Neural progenitor cell (in vitro differentiated cells): ENCODE data around the gene TDRD5.

GRCh38 chr1:178034739-178035128 is 59.2 kb upstream of the RASAL2 start:
- RAMPAGE, long total RNA: no peak

DNA sequence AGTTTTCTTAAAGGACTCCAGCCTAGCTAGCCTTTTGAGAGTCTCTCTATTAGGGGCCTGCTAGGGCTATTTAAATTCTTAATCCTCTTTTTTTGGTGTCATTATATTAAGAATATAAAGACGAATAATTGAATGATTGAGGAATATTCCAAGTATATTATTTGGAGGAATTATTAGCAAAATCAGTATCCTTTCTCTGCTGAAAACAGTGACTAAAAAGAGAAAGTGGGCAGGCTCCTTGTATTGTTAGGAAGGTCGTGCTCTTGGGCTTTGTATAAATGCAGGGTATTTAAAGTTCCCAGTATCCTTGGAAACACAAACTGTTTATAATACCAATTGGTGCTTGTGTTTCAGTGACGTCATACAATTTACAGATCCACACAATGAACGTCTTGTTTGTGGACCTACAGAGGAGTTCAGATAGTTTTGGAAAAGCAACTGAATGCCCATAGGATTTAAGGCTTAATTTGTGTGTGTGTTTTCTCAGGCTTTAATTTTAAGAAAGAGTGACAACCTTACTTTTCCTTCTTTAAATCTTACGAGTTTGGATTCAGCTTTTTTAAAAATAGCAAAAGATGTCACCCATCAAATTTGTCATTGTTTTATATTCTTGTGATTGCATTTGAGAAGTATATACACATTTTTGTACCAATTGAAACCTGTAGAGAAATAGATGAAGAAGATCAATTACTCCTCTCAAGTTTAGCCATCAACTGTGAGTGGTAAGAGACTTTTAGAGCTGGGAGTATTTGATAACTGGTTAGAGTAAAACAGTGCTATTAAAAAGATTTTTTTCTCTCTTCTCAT is 168.3 kb downstream of the RASAL2 start:
- RAMPAGE, long total RNA: no peak

DNA sequence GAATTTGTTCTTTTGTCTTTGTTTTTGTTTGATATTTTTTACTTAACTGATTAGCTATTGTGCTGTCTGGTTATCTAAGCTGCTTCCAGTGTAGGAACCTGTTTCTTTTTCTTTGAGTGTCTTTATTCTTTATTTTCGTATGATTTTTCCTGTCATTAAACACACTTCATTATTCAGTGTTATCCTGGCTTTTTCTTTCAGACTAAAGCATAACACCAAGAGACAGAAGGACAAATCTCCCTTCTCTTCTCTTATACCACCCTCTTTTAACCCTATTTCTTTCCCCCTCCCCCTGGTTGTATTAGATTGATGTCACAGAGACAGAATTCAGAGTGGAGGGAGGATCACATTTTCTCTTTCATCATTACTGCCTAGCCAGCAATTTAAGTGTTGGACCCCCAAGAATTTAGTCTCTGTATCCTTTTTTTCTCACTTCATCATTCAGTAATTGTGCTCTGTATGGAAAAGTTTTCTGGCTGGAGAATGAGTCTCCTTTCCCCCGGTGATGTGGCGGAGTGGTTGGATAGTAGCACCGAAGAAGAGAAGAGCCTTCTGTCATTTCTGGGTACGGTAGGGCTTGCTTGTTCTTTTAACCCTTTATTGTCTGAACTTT is 124.9 kb downstream of the CLEC20A start:
- RAMPAGE, long total RNA: no peak

DNA sequence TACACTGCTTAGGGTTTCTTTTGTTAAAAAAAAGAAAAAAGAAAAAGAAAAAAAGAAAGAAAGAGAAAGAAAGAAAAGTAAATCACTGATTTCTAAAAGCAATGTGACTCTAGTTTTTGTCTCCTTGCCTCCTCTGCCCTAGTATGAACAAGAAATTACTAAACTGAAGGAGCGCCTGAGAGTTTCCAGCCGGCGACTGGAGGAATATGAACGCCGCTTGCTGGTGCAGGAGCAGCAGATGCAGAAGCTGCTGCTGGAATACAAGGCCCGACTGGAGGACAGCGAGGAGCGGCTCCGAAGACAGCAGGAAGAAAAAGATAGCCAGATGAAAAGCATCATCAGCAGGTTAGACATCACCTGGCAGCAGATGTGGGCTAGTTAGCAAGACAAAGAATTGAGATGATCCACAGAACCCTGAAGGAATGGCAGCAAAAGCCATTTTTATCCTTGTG is 31.0 kb downstream of the CLEC20A start:
- RAMPAGE, long total RNA: no peak

- RAMPAGE, long total RNA: no peak
These were observed 786 bp downstream of the TEX35 start for GRCh38 chr1:178513720-178514069.

- RAMPAGE, long total RNA: no peak
These were observed 96.0 kb downstream of the TEX35 start for GRCh38 chr1:178608835-178609388.

DNA sequence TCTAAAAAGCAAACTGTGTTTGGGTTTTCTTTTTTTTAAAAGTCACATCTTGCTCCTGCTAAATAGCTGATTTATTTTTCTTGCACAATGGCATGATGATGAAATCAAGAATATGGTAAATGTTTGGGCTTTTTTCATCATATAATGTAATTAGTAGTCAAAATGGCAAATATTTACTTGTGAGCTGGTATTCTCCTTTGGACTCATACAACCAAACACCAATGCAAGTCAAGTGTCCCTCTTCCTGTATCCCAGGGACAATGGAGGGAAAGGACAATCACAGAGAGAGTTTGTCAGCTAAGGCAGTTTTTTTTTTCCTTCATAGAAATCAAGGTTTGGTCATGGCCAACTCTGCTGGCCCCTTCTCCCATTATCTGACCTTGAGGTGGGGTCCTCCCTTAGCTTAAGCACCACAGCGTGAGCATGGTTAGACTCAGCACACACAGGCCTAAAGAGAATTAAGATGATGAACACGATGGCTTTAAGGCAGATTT is 94.6 kb upstream of the RALGPS2 start:
- RAMPAGE, long total RNA: no peak

DNA sequence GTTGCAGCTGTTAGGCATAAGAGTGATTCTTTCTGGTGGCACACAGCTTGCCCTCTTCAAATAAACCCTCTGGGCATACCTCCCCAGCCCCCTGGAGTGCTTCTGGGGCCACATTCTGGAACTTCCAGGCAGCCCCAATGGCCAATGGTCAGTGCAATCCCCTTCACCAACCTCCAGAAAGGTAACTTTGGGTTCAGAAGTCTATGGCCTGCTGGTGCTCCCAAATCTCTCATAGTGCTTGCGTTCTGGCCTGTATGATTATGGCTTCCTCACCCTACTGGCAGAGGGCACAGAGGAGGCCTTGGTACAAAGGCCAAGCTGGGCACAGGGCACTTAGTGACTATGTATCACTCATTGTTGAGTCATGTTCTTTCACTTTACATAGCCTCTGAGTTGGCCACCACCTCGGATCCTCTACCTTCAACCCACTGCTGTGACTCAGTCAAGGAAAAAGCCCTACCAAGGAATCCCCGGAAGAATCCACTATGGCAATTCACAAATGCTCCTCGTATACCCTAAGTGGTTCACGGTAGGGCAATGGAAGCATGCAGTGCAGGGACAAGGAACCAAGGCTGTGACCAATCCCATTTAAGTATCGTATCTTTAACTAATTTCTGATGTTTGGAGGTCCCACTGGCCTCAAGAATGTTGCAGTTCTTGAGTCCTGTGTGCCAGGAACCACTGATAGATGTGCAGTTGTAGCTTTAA is 71.9 kb upstream of the RALGPS2 start:
- RAMPAGE, long total RNA: no peak

DNA sequence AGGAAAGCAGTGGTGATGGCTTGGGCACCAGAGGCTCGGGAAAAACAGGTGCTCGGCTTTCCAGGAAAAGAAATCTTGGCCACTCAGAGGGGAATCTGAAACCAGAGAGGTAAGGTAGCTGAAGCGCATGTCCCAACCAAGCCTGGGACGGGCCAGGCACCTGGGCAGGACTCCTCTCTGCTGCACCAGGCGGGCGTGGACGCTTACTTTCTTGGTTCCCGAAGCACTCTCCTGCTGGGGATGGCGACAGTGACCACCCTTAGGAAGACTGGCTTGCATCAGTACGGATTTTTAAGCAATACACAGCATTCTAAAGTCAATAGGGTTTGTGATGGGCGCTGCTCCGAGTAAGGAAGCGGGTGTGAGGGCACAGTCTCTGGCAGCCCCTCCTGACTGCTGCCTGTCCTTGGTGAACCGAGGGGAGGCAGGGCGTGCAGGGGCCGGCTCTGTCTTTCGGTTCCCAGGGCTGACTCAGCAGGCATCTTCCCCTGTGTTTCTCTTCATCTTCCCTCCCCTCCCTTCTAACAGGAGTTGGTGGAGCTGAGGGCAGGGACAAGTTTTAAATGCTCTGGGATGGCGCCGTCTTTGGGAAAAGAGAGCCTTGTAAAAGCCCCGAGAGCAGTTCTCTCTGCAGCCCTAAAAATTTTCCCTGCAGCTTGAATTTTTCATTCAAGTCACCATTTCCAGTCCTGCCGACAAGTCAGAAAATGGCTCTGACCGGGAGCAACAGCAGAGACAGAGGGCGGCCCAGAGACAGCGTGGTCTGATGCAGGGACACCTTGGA is 75.0 kb upstream of the ANGPTL1 start:
- RAMPAGE, long total RNA: no peak

- RAMPAGE, long total RNA: no peak
These were observed 41.5 kb downstream of the ABL2 start for GRCh38 chr1:179187871-179188525.

GRCh38 chr1:179228756-179229178 is 710 bp downstream of the ABL2 start:
- RAMPAGE, long total RNA: no peak

DNA sequence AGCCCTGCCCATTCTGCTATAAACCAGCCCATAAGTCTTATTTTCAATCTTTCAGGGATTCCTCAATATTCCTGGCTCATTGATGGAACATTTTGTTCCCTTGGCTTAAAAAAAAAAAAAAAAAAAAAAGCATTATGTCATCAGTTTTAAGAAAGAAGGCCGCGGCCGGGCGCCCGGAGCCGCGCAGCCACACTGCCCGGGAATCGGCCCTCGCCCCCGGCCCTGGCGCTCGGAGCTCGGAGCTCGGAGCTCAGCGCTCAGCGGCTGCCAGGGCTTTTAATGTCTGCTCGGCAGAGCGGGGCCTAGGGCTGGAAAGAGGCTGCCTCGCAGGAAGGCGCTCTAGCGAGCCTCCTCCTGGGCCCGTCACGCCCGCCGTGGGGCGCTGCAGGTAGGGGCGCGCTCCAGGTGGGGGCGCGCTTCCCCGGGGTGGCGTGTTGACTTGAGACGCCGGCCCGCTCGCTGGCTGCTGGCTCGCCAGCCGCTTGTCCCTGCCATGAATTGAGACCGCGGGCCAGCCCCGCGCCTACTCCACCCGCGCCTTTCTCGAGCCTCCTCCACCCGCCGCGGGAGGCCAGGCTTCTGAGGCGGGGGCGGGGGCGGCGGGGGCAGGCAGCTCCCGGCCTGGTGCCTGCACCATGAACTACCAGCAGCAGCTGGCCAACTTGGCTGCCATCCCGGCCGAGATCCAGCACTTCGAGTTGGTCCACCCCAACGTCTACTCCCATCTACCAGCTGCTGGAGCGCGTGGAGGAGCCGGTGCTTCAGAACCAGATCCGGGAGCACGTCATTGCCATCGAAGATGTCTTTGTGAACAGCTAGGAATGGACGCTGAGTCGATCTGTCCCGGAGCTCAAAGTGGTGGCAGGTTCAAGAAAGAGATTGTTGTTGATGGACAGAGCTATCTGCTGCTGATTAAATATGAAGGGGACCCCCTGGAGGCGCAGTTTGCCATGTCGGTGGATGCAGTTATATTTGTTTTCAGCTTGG is 5.3 kb upstream of the TDRD5 start:
- RAMPAGE, long total RNA: no peak

DNA sequence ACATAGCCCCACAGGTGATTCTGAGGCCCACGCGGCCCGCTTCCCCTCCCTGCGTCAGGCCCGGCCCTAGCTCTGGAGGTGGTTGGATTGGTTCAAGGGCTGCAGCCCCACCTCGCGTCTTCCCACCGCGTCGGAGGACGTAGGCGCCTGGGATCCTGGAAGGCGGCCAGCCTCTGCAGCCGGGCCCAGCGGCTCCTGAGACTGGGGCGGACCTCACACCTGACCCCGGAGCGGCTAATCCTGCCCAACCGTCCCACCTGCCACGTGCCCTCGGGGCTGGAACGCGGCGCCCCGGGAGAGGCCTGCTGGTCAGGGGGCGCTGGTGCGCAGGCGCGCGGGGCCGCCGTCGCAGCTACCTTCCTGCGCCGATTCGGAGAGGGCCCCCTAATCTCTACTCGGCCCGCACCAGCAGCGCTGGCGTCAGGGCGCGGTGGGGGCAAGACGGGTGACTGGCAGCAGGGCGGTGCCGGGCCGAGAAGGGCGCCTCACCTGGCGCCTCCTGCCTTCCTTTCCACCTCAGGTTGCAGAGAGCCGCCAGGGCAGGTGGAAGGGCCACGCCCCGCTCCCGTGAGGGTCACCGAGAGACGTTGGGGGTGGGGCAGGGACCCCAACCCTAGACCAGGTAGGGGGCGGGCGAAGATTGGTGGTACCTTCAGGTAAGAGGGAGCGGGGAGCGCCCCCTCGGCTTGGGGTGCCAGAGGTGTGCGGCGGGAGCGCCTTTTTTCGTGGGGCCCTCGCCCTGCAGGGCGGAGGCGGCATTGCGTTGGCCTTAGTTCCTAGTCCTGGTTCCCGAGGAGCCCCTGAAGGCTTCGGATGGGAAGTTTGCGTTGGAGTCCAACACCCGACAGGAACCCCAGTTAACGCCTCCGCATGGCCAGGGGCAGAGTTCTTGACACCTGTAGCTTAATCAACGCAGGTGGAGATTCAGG is at the start of gene TDRD5:
TDRD5 (plus strand) TSS at position 329 of the 929 bp plus-strand sequence.
- RAMPAGE, long total RNA: no peak

DNA sequence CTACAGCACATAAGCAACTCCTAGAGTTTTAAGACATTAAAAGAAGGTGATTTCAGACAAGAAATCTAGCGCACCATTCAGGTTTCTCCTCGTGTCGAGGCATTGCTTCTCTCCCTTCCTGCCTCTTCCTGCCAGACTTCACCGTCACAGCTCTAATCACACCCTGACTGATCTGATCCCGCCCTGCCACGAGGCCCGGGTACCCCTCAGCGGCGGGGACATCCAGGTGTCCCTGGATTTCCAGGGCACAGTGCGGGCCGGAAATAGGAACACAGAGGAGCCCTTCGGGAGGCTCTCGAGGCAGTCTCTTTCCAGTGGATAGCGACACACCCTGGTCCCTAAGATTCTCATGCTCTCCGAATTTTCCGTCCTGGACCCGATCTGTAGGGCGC is 461 bp upstream of the FAM163A start:
- RAMPAGE, long total RNA: no peak

GRCh38 chr1:179876018-179876921 is 1.3 kb downstream of the TOR1AIP2 start:
- RAMPAGE, long total RNA: no peak

- RAMPAGE, long total RNA: no peak
These were observed 32.2 kb upstream of the CEP350 start for GRCh38 chr1:179922391-179922883.

DNA sequence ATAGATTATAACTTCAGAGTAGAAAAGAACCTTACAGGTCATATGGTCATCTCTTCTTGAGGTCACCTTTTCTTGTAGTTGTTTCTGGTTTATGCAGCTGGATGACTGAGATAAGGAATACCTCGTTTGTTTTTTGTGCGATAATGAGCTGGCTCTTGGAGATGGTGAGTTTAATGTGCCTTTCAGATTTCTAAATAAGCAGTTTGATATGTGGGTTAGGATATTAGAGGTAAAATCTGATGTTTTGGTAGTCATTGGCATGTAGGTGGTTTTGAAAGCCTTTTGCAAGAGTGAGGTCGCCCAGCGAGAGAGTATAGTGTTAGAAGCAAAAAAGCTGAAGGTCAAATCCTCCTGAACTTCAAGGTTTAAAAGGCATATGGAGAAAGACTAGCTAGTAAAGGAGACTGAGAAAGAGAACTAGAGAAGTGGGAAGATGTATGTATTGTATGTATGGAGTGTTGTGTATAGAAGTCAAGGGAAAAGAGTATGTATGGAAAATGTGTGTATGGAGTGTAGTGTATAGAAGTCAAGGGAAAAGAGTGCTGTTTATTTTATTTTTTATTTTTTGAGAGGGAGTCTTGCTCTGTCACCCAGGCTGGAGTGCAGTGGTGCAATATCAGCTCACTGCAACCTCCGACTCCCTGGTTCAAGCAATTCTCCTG is 17.5 kb downstream of the CEP350 start:
- RAMPAGE, long total RNA: no peak

- RAMPAGE, long total RNA: no peak
These were observed 79.2 kb downstream of the CEP350 start for GRCh38 chr1:180033768-180034302.

DNA sequence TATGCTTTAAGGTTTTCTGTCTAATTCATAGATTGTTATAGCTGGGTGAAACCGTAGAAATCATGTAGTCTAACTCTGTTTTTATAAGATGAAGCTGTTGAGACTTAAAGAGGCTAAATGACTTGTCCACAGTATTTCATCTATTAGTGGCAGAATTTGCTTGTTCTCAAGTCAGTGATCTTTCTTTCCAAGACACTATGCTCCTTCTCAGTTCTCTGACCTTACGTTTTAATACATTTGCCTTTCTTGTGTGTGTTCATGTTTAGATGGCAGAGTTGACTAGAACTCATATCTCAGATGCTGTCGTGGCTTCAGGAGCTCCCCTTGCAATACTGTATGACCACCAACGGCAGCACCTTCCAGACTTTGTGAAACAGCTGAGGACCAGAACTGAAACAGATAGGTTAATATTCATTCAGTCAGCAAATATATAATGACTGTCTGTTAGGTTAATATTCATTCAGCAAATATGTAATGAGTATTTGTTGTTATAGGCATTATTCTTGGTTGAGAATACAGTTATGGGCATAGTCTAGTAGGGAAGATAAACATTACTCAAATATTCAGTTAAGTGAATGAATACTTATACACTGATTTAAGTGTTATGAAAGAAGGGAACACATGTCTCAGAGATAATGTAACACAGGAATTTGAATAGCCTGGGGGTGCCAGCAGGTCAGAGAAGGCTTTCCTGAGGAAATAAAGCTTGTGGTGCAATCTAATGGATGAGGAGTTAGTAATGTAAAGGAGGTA is 88.4 kb downstream of the CEP350 start:
- RAMPAGE, long total RNA: no peak

DNA sequence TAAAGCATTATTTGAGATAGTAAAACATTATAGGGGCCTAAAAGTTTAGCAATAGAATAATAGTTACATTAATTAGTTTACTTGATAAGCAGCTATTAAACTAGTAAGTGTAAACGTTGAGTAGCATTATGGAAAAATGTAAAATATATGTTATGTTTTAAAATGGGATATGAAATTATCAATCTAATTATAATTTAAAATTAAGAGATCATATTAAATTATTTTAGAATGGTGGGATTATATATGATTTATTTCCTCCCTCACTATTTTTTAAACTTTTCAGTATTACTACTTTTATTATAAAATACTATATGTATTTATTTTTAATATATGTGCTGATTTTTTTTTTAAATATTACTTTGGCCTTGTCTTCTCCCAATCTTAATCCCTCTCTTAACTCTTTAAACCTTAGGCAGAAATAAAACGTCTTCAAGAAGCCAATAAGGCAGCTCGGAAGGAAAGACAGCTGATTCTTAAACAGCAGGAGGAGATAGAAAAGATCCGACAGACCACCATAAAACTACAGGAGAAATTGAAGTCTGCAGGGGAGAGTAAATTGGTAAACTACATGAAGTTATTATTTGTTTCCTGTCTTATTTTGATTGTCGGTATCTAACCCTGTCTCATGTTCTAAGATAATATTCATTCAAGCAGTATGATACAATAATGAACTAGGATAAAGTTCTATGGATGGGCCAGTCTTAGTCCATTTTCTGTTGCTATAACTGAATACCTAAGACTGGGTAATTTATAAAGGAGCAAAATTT is 92.7 kb upstream of the QSOX1 start:
- RAMPAGE, long total RNA: no peak